Vein endothelial cell (primary cell): ENCODE measurements around the genes C19orf33 and YIF1B.

DNA sequence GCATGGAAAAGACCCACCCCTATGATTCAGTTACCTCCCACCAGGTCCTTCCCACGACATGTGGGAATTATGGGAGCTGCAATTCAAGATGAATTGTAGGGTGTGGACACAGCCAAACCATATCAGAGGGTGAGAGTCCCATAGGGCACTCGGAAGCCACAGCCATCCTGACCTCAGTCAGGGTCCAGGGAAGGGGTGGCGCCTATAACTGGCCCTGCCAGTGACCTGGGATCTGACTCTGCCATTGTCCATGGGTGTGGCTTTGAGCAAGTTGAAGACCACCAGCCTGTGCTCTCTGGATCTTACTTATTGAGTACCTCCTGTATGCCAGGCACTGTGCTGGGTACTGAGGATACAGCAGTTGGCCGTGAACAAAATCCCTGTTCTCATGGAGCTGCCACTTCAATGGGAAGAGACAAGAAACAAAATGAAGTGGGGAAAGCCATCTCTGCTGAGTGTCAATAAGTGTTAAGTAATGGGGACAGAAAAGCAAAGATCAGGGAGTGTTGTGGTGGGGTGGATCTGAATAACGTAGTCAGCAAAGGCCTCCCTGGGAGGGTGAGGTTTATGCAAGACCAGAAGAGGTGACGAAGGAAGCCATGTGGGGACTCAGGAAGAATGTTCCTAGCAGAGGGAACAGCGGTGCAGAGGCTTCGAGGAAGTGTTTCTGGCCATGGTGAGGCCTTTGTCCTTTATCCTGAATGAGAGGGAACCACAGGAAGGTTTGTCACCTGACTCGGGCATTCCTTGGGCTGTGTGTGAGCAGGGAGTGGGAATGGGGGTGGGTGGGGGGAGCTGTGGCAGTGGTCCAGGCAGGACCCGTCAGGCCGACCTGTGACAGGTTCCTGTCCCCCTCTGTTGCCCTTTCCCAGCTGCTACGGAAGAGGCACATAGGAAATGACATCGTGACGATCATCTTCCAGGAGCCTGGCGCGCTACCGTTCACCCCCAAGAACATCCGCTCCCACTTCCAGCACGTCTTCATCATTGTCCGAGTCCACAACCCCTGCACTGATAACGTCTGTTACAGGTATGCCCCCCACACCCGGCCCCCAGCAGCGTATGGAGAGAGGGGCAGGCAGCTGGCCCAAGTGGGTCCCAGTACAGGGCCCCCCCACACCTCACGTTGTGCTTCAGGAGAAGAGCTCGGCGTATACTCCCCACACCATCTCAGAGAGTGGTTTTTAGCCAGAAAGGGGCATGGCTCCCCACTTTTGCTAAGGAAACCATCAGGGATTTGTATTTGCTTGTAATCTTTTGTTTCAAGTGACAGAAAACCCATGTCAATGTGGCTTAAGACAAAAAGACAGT lies 114.2 kb downstream of the DPF1 start:
- CAGE, long polyA plus RNA, result no peak

DNA sequence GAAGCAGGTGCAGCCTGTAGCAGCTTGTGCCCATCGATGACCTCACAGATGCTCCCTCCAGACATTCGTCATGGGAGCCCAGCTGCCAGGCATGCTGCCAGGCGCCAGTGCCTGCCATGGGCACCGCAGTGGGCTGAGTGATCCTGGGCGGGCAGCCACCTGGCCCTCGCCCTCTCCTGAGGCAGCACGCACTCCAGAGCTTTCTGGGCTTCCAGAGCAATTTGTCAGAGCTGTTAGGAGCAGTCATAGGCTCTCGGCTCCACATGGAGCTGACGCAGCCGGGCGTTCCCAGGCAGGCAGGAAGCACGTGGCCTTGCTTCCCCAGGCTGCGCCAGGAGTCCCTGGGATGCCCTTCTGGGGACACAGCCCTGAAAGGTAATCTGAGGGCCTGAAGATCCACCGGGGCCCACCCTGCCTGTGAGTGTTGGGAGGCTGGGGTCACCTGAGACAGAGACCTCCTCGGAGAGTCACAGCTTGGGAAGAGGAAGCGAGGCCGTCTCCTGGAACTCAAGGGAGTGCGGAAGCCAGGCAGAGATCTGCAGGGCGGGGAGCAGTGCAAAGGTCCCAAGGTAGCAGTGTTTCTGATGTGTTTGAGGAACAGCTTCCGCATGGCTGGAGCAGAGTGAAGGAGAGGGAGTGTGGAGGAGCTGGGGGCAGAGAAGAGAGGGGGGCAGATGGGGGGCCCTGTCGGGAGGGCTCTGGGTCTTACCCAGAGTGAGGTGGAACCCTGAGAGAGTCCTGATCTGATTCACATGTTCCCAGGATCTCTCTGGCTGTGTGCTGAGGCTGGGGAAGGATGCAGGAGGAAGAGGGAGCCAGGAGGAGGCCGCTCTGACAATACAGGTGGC lies 50.5 kb downstream of the DPF1 start:
- CAGE, long polyA plus RNA, result no peak

DNA sequence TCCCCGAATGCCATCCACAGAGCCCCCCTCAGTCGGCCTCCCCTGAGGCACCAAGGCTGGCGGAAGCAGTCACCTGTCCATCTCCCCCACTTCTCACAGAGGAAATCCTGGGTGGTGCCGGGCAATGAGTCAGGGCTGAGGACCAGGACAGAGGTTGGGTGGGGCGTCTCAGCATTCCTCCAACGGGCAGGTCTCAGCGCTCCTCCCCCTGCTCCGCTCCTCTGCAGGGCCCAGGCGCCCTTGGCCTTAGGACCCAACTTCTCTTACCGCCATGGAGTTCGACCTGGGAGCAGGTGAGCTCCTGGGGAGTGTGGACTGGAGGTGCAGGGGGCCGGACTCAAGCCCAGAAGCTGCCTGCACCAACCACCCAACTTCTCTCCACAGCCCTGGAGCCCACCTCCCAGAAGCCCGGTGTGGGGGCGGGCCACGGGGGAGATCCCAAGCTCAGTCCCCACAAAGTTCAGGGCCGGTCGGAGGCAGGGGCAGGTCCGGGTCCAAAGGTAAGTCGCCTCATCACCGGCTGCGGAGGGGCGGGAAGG lies at the start of gene C19orf33:
TSS of gene C19orf33 (plus strand) at position 261 of the 539 bp plus-strand sequence.
- CAGE, long polyA plus RNA, result start-site peak on the plus strand centred at position 218 of the sequence, 97 bp wide, 174 and 99 reads in 2 replicates

- CAGE, long polyA plus RNA, result start-site peak on the minus strand at chr19:38315749-38315791, 22 and 22 reads in 2 replicates; start-site peak on the minus strand at chr19:38315900-38315942, 72 and 73 reads in 2 replicates
Observed at GRCh38 chr19:38315247-38316371, at the start of gene YIF1B. TSS of gene YIF1B (minus strand) at chr19:38315947.

GRCh38 chr19:38383232-38383723 lies 4.6 kb downstream of the GGN start:
- CAGE, long polyA plus RNA, result no peak

GRCh38 chr19:38401059-38401591 lies 1.8 kb upstream of the FAM98C start:
- CAGE, long polyA plus RNA, result no peak

DNA sequence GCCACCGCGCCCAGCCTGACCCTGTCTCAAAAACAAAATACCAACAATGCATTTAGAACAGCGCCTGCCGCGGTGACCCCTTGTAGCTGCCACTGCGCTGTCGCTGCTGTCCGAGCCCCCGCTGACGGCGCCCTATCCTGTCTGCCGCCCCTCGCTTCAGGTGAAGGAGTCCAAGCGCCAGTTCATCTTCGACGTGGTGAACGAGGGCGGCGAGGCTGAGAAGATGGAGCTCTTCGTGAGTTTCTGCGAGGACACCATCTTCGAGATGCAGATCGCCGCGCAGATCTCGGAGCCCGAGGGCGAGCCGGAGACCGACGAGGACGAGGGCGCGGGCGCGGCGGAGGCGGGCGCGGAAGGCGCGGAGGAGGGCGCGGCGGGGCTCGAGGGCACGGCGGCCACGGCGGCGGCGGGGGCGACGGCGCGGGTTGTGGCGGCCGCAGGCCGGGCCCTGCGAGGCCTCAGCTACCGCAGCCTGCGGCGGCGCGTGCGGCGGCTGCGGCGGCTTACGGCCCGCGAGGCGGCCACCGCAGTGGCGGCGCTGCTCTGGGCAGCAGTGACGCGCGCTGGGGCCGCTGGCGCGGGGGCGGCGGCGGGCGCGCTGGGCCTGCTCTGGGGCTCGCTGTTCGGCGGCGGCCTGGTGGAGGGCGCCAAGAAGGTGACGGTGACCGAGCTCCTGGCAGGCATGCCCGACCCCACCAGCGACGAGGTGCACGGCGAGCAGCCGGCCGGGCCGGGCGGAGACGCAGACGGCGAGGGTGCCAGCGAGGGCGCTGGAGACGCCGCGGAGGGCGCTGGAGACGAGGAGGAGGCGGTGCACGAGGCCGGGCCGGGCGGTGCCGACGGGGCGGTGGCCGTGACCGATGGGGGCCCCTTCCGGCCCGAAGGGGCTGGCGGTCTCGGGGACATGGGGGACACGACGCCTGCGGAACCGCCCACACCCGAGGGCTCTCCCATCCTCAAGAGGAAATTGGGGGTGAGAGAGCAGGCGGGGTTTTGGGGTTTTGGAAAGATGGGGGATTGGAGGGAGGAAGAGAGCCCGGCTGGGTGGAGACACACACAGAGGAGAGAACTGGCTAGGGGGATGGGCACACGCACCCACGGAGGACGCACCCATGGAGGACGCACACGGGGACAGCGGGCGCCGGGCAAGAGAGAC lies 52.6 kb downstream of the MAP4K1 start:
- CAGE, long polyA plus RNA, result no peak

- CAGE, long polyA plus RNA, result no peak
Observed at GRCh38 chr19:38584834-38585276, 32.9 kb downstream of the MAP4K1 start.

GRCh38 chr19:38595743-38596707 lies 21.7 kb downstream of the MAP4K1 start:
- CAGE, long polyA plus RNA, result no peak

GRCh38 chr19:38662518-38662894 lies 15.1 kb downstream of the ACTN4 start:
- CAGE, long polyA plus RNA, result no peak

GRCh38 chr19:38665291-38665860 lies 17.9 kb downstream of the ACTN4 start:
- CAGE, long polyA plus RNA, result no peak

DNA sequence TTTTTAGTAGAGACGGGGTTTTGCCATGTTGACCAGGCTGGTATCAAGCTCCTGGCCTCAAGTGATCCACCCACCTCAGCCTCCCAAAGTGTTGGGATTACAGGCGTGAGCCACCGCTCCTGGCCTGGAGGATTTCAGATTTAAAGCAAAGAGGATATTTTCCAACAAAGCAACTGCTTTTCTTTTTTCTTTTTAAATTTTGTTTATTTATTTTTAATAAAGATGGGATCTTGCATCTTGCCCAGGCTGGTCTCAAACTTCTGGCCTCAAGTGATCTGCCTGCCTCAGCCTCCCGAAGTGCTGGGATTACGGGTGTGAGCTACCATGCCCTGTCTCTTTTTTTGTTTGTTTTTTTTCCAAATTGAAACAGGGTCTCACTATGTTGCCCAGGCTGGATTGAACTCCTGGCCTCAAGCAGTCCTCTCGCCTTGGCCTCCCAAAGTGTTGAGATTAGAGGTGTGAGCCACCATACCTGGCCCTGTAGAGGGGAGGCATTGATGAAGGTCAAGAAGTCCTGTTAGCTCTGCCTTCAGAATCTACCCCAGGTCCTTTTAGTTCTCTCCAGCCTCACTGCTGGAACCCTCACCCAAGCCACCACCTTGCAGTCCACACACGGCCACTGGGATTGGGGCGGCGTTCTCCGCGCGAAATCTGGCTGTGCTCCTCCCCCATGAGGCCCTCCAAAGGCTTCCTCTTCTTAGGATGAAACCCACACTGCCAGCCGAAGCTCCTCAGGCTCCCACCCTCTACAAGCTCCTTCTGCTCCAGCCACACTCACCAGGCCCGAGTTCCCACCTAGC lies 34.8 kb downstream of the ACTN4 start:
- CAGE, long polyA plus RNA, result no peak

GRCh38 chr19:38695167-38695850 lies 47.9 kb downstream of the ACTN4 start:
- CAGE, long polyA plus RNA, result no peak

DNA sequence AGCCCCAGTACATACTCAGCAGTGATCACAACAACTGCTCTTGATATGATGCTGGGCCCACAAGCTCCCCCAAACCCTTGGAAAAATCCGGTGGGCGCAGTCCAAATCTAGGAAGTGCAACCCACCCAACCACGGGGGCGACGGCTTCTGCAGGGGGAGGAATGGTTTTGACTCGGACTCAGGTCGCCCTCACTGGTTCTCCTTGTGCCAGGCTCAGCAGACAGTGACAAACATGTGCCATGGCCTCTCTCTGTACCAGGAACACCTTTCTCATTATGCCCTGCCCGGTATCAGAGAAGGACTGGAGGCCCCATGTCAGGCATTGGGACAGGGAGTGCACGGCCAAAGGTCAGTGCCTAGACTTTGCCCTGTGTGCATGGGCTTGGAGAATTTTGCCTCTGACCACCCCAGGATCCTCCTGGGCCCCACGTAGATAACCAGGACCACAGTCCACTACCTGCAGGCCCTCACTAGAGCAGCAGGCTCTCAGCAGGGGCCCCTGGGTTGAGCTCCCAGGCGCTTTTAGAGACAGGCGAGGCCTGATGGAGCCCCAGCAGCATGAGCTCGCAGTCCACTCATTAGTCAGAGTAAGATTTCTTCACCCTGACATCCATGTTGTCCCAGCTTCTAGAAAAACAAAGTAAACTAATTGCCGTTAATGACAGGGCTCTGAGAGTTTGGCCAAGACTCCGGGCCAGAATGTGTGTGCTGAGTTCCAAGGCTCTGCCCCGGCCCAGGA lies 42.9 kb downstream of the CAPN12 start:
- CAGE, long polyA plus RNA, result no peak

DNA sequence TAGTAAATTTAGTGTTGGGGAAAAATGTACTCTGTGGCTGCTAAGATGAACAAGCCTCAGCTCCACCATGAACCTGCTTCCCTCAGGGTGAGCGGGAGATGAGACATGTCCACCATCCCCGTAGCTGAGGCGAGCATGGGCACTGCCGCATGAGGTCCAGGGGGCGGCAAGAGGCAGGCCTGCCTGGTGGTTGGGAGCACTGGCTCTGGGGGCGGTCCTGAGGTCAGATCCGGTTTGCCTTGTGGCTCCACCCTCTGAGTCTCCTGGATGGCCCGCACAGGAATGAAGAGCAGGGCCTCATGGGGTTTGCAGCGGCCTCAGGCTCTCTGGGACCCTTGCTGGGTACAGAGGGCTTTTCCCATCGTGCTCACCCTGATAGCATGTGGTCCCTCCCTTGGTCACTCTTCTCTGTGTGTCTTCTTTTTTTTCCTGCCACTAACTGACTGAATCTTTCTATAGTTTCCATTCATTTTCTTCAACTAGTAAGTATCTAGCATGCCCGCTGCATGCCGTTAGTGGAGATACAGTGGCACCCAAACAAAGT lies 37.4 kb downstream of the CAPN12 start:
- CAGE, long polyA plus RNA, result no peak

DNA sequence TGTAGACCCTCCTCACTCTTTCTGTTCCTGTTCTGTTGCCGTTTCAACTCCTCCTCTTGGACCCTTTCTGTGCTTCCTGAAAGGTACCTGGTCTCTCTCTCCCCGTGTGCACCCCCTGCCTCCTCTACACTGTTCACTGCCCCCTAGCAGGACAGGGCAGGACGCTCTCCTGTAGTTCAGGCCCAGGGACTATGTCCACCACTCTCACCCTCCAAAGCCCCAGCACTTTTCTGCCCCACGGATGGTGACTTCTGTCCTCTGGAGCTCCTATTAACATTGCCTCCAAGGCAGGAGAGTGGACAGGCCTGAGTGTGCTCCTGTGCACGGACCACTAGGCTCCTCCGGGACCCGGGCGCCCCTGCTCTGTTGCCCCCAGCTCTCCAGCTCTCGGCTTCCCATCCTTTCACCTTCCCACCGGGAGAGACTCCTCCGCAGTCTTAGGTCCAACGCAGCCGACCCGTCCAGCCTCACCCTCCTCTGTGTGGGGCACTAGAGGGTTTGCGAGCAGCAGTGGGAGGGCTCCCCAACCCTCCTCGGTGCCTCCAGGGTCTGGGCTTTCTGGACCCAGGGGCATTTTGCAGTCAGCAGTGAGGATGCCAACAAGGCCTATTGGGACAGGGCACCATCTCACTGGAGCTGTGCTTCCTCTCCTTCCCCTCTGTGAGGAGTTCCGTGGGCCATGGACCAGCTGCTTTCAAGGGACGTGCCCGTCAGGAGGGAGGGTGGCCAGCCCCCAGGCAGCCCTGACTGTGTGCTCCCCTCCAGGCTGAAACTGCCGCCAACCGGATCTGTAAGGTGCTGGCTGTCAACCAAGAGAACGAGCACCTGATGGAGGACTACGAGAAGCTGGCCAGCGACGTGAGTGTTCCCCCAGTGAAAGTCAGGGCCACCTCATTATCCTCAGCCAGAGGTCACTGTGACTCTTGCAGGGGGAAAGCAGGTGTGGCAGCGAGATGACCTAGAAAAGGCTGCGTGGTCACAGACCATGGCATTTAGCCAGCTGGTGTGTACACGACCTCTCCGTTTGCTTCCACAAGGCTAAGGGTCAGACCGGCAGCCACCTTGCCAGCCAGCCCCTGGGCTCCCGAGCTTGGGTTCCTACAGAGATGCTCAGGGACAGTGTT lies 30.2 kb downstream of the CAPN12 start:
- CAGE, long polyA plus RNA, result no peak

DNA sequence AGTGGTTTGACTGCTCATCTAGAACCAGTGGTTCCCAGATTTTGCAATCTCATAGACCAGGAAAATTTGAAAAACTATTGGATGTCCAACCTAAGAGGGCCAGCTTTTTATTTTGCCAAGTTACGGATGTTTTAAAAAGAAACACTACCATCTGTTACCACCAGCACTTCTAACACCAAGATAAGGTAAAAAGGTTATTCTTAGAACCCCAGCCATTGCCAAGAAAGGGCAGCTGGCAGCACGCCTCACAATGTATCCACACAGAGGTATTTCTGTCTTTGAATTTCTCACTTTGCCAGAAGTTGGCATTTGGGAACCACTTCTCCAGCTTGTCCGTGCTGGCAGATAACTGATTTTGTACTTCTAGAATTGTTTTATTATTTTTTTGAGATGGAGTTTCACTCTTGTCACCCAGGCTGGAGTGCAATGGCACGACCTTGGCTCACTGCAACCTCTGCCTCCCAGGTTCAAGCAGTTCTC lies 28.7 kb downstream of the CAPN12 start:
- CAGE, long polyA plus RNA, result no peak

- CAGE, long polyA plus RNA, result no peak
Observed at GRCh38 chr19:38816244-38816725, 3.5 kb upstream of the LGALS4 start.

DNA sequence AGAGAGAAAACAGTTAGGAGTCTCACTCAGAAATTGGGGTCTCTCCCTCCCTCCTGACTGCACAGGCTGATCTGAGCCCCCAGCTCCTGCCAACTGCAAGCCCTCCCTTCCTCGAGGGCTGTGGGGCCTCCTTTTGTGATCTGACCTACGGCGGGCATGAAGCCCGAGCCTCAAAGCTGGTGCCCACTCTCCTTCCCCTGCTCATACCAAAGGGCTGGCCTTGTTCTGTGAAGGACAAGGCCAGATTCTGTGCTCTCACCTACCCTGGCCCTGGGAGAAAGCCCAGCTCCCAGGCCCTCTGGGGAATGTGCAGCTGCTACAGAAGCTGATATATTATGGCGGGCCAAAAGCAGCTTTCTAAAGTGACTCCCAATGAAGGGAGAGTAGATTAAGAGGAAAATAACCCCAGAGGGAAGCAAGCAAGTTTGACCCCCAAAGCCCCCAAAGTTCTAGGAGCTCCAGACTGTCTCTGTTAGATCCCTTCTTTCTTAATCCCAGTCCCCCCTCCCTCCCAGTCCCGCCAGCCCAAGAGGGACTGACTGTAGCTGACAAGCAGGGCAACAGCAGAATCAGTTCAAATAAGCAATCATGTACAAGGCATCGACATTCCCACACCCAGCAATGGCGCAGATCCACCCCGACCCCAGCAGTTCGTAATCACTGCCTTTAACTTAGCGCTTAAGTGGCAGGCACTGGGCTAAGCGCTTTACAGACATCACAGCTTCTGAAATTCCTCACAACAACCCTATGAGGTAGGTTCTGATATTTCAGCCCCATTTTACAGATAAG lies 9.0 kb downstream of the HNRNPL start:
- CAGE, long polyA plus RNA, result no peak

GRCh38 chr19:38841814-38843053 lies 7.6 kb downstream of the HNRNPL start:
- CAGE, long polyA plus RNA, result no peak